Placental epithelial cell (primary cell): ENCODE data around the genes MRPS12, FBXO27, NCCRP1 and SAMD4B.

- CAGE, long polyA plus RNA, result no peak
These were observed 48.0 kb downstream of the CAPN12 start for GRCh38 chr19:38695851-38697057.

- CAGE, long polyA plus RNA, result no peak
These were observed 19.5 kb downstream of the CAPN12 start for GRCh38 chr19:38724633-38725309.

DNA sequence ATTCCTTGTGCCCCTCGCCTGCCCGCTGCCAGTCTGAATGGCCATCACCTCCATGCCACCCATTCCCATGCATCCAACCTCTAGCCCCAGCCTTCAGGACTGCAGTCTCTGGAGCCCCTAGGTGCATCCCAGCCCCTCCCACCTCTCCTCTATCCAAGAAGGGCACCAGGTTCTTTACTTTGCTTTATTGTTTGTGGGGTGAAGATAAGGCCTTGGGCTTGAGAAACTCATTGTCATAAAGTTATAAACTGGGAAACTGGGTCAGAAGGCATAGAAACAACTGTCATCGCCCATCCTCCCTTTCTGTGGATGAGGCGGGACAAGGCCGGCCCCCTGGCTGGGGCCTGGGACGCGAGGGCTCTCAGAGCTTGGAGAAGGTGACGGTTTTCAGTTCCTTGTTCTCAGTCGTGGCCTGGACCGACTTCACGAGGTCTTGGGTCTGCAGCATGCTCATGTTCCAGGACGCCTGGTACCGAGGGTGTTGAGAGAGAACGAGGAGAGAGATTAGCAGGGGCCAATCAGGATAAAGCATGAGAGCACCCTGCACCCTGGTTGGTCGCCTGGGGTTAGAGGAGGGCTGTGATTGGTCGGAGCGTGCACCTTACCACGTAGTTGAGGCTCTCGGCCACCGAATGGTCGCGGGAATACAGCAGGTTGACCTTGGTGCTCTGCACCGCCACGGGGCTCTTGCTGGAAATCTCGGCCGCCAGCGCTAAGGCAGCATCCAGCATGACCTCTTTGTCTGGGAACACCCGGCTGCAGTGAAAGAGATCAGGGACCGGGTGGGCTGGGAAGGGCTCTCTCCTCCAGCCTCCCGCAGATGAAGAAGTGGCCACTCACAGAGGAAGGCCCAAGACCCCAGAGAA, 2.7 kb upstream of the LGALS4 start:
- CAGE, long polyA plus RNA, result no peak

- CAGE, long polyA plus RNA, result no peak
These were observed 4.4 kb downstream of the HNRNPL start for GRCh38 chr19:38845187-38846018.

DNA sequence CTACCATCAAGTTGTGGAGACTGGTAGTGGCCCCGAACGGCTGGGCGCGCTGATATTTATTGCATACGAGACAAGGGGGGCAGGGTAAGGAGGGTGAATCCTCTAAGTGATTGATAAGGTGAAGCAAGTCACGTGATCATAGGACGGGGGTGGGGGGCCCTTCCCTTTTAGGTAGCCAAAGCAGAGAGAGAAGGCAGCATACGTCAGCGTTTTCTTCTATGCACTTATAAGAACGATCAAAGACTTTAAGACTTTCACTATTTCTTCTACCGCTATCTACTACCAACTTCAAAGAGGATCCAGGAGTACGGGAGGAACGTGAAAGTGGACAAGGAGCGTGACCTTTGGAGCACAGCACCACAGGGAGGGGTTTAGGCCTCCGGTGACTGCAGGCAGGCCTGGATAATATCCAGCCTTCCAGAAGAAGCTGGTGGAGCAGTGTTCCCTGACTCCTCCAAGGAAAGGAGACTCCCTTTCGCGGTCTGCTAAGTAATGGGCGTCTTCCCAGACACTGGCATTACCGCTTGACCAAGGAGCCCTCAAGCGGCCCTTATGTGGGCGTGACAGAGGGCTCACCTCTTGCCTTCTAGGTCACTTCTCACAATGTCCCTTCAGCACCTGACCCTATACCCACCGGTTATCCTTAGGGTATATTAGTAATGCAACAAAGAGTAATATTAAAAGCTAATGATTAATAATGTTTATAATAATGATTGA, 10.0 kb upstream of the HNRNPL start:
- CAGE, long polyA plus RNA, result no peak

DNA sequence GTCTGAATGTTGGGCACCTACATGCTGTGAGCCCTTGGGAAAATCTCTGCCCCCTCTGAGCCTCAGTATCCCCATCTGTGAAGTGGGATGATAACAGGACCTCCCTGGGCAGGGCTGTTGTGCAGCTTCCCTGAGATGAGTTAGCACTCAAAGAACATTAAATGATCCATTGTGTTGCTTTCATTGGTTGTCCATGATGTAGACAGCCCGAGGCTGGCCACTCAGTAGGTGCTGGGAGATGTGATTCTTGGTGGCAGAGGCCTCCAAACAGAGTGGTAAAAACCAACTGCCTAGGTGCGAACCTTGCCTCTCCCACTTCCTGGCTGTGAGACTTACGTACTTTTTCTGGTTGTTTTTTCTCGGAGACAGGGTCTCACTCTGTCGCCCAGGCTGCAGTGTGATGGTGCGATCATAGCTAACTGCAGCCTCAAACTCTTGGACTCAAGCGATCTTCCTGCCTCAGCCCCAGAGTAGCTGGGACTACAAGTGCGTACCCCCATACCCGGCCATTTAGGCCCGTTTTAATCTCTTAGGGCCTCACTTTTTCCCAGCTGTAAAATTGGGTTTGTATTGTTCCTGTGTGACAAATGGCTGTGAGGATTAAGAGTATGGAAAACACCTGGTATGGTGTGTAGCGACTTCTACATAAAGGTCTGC, 6.1 kb downstream of the SARS2 start:
- CAGE, long polyA plus RNA, result no peak

- CAGE, long polyA plus RNA, result no peak
These were observed at the start of gene MRPS12 for GRCh38 chr19:38930251-38931579. Gene MRPS12 (plus strand): TSS chr19:38930944.

DNA sequence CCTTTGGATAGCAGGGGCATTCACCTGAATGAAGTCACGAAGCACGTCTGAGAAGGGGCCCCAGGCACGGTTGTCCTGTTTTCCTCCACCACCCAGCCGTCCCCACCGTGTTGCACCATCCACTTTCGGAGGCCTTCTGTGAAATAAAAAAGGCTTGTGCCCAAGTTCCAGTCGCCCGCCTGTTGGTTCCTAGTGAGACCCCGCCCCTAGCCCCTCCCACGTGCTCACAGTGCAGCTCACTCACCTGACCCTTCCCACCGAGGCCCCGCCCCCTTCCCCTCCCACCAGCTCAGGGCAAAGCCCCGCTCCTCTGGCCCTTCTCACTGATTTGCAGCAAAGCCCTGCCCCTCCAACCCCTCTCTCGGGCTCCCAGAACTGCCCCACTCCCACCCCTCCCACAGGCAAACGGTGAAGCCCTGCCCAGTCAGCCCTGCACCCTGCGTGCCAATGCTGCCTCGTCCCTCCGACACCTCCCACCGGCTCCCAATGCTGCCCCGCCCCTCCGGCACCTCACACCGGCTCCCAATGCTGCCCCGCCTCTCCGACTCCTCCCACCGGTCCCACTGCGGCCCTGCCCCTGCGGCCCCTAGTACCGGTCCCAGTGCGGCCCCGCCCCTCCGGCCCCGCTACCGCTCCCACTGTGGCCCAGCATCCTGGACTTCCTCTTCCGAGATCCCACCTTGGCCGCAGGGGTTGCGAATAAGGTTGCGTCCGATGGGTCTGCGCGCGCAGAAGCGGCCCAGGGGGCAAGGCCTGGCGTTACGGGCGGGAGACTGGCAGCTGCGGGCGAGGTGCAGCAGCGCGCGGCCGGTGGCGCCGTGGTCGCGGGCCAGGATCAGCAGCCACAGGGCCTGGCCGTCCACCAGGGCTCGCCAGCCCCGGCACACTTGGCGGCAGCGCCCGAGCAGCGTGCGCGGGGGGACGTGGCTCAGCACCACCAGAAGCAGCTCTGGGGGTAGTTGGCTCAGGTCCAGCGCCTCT, 874 bp downstream of the FBXO27 start:
- CAGE, long polyA plus RNA, result no peak

- CAGE, long polyA plus RNA, result no peak
These were observed at the start of gene FBXO27 for GRCh38 chr19:39032388-39032898. Gene FBXO27 (minus strand): TSS chr19:39032549.

- CAGE, long polyA plus RNA, result no peak
These were observed 1.2 kb downstream of the PAK4 start for GRCh38 chr19:39126519-39127403.

DNA sequence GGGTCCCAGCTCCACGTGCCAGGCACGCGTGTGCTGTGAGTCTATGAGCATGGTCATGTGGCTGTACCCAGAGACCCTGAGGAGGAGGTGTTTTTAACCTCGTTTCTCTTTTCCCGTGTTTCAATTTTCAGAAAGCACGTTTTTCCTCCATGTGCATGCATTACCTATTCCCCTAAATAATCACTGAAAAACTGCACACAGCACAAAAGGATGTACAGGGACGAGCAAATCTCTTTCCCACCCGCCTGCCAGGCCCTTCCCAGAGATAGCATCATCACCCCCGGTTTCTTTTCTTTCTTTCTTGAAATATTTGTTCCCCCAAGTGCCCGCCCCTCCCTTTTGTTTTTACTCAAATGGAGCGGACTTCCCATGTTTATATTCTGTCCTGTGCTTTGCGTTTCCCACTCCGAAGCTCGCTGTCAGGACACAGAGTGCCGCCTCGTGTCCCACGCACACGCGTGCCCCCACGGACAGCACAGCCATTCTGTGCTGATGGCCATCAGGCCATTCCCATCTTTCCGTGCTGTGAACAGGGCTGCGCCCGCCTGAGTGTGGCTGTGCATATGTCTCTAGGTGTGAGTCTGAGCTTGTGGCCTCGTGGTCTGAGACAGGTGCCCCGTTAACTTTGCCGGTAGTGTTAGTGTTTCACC, 6.6 kb downstream of the PAK4 start:
- CAGE, long polyA plus RNA, result no peak

DNA sequence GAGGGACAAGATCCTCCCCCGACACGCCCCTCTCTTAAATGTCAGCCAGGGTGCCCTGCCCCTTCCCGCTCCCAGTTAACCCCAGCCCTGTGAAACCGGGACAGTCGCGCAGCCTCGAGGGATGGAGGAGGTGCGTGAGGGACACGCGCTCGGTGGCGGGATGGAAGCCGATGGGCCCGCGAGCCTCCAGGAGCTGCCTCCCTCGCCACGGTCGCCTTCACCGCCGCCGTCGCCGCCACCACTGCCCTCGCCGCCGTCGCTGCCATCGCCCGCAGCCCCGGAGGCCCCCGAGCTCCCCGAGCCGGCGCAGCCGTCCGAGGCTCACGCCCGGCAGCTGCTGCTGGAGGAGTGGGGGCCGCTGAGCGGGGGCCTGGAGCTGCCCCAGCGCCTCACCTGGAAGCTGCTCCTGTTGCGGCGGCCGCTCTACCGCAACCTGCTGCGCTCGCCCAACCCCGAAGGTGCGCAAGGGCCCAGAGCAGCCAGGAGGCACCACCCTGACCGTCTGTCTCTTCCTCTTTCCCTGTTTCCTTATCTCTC, at the start of gene NCCRP1:
Gene NCCRP1 (plus strand): TSS at position 103 of the 537 bp plus-strand sequence.
- CAGE, long polyA plus RNA, result no peak

DNA sequence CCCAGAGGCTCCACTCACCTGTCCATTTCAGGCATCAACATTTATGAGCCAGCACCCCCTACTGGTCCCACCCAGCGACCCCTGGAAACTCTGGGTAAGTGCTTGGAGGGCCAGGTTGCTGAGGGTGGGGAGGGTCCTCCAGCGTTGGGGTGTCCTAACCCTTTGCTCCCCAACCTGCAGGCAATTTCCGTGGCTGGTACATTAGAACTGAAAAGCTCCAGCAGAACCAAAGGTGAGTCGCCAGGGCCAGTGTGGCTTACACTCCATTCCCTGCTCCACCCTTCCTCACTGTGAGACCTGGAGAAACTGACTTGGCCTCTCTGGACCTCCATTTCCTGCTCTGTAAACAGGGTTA, 1.2 kb downstream of the NCCRP1 start:
- CAGE, long polyA plus RNA, result no peak

GRCh38 chr19:39297992-39298726, 2.0 kb downstream of the IFNL1 start:
- CAGE, long polyA plus RNA, result no peak

DNA sequence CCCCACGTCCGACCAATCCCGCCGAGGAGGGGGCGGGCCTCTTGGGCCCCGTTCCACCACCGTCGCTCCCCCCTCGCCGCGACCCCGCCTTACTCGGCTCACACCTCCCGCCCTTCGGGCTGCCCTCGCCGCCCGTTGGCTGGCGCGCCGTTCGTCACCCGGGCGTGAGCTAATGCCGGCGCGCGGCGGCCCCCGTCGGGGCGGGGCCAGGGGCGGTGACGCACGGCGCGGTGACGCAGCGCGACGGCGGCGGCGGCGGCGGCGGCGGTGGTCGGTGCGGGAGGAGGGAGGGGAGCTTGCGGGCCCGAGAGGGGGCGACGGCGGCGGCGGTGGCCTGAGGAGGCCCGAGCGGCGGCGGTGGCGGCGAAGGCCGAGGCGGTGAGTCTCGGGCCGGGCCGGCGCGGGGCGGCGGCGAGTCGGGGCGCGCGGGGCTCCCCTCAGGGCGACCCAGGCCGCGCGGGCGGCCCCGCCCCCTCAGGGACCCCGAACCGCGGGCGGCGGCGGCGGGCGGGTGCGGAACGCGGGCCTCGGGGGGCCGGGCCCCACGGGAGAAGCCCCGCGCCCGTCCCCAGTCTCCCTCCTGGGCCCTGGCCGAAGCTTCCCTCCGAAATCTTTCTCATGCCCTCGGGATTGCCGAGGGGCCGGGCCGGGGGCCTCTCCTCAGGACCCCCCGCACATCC, at the start of gene SAMD4B:
Gene SAMD4B (plus strand): TSS at position 223 of the 680 bp plus-strand sequence.
- CAGE, long polyA plus RNA, result no peak

DNA sequence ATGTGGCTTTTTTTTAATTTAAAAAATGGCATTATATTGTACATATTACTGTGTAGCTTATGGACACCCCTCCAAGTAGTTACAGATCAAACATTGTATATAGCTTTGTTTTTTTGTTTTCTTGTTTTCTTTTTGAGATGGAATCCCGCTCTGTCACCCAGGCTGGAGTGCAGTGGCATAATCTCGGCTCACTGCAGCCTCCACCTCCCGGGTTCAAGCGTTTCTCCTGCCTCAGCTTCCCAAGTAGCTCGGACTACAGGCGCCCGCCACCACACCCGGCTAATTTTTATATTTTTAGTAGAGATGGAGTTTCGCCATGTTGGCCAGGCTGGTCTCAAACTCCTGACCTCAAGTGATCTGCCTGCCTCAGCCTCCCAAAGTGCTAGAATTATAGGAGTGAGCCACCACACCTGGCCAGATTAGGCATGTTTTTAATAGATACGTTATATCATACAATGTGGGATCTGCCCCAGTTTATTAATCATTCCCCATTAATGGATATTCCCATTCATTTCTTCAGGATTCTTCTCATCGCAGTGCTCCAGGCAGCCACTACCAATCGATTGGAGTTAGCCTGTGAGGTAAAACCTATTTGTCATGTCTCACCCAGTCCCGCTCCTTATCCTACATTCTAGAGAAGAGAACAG, 11.4 kb downstream of the SAMD4B start:
- CAGE, long polyA plus RNA, result no peak

DNA sequence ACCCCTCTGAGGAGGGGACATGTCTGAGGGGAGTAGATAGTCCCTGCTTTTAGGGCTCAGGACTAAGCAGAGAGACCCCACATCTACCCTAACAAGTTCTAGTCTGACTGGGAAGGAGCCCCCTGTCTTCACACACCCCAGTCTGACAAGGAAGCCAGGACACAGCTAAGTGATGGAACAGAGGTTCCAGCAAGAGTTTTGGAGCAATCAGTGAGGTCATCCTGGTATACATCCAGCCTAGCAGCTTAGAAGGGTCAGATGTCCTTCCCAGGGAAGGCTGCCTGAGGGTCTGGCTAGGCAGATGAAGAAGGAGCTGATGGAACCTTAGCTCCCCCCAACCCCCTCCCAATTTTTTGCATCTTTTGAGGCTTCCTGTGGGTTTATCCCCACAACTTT, 14.9 kb downstream of the PAF1 start:
- CAGE, long polyA plus RNA, result no peak

GRCh38 chr19:39408289-39409303, 1.9 kb downstream of the ZFP36 start:
- CAGE, long polyA plus RNA, result no peak

GRCh38 chr19:39421771-39422304, 9.4 kb downstream of the PLEKHG2 start:
- CAGE, long polyA plus RNA, result no peak

DNA sequence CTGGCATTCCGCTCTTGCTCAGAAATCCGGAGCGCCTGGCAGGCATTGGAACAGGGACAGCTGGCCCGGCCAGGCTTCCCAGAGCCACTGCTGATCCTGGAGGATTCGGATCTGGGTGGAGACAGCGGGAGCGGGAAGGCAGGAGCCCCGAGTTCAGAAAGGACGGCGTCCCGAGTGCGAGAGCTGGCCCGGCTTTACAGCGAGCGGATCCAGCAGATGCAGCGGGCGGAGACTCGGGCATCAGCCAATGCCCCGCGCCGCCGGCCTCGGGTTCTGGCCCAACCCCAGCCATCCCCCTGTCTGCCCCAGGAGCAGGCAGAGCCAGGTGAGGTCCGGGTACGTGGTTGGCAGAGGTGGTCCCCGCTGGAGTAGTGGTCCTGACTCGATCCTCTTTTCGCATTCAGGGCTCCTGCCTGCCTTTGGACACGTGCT, 10.9 kb downstream of the PLEKHG2 start:
- CAGE, long polyA plus RNA, result no peak